SK-MEL-5 (cell line): ENCODE measurements around a stretch of chr7.

DNA sequence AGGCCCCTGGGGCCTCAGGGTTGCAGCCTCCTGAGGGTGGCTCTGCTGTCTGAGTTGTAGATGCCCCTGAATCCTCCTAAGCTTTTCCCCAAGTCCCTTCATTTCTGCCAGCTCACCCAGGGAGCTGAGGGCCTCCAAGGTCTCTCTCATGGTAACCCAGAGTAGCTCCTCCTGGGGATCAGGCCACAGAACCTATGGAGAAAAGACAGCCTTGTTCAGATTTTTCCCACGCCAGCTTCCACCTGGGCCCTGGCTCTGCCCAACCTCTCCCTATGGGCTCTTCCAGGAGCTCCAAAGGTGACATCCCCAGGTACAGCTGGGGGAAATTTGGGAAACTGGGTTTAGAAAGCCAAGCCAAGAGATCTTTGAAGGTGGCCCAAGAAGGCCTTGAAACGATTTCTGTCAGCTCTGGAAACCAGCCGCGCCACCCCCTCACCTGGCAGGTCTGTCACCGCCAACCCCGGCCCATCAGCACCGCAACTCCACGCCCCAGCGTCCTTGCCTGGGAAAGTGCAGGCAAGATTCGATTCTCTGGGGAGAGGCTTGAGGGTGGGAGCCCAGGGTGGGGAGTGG, 2.4 kb downstream of the ZNF467 start:
RAMPAGE:
- cytosol, long total RNA = no peak
- long total RNA = no peak
- nucleus, long total RNA = no peak

DNA sequence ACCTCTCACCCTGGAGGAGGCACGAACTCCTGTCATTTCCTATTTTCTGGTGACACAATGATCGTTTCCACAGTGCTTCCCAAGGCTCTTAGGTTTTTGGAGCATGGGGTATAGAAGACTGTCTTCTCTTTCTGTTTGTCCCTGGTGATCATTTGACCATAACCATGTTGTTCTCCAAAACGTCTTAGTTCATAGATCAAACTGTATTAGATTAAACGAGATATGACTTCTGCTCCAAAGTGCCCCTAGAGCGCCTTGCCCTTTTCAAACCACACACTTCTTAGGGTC, 179.2 kb downstream of the ATP6V0E2 start:
RAMPAGE:
- cytosol, long total RNA = no peak
- long total RNA = no peak
- nucleus, long total RNA = no peak

DNA sequence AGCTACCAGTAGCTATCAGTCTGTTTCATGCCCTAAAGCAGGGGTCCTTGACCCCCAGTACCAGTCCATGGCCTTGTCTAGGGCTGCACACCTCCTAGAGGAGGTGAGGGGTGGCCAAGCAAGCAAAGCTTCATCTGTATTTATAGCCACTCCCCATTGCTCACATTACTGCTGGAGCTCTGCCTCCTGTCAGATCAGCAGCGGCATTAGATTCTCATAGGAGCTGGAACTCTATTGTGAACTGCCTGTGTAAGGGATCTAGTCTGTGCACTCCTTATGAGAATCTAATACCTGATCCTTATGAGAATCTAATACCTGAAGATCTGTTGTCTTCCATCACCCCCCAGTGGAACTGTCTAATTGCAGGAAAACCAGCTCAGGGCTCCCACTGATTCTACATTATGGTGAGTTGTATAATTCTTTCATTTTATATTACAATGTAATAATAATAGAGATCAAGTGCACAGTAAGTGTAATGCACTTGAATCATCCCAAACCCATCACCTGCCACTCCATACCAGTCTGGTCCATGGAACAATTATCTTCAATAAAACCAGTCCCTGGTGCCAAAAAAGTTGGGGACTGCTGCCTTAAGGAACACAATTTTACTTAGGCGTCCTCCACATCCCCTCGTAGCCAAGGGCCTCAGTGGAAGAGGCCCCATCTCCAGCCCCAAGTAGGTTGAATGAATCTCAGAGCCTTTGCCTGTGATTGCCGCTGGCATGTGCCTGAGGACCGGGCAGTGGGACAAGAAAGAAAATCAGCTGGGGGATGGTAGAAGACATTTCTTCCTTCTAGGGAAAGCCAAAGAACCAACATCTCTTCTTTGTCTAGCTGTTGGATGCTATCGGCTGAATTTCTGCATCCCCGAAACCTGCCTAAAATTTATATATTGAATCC, 154.8 kb upstream of the LRRC61 start:
RAMPAGE:
- cytosol, long total RNA = no peak
- long total RNA = no peak
- nucleus, long total RNA = no peak

GRCh38 chr7:150196559-150197308, 126.4 kb upstream of the LRRC61 start:
RAMPAGE:
- cytosol, long total RNA = no peak
- long total RNA = no peak
- nucleus, long total RNA = no peak

DNA sequence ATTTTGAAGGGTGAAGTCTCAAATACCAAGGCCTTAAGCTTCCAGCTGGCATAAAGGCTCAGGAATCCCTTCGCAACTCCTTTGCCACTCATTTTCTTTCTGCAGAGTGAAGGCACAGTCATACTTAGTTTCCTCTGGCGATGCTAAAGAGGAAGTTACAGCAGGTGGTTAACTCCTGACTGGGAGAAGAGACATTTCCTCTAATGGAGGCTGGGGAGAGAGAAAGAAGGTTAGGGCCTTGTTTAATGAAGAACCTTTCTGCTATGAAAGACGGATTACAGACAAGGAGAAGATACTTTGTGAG, 4.7 kb upstream of the REPIN1 start:
RAMPAGE:
- cytosol, long total RNA = no peak
- long total RNA = no peak
- nucleus, long total RNA = no peak

RAMPAGE:
- cytosol, long total RNA = no peak
- long total RNA = no peak
- nucleus, long total RNA = no peak
Measured at GRCh38 chr7:150382879-150383100, 3.7 kb downstream of the ZNF775 start.

RAMPAGE:
- cytosol, long total RNA = no peak
- long total RNA = no peak
- nucleus, long total RNA = no peak
Measured at GRCh38 chr7:150435094-150436453, 14.9 kb upstream of the GIMAP8 start.

GRCh38 chr7:150631299-150631879, 796 bp downstream of the GIMAP6 start:
RAMPAGE:
- cytosol, long total RNA = no peak
- long total RNA = no peak
- nucleus, long total RNA = no peak

GRCh38 chr7:150665698-150666318, 19.7 kb upstream of the GIMAP2 start:
RAMPAGE:
- cytosol, long total RNA = no peak
- long total RNA = no peak
- nucleus, long total RNA = no peak

DNA sequence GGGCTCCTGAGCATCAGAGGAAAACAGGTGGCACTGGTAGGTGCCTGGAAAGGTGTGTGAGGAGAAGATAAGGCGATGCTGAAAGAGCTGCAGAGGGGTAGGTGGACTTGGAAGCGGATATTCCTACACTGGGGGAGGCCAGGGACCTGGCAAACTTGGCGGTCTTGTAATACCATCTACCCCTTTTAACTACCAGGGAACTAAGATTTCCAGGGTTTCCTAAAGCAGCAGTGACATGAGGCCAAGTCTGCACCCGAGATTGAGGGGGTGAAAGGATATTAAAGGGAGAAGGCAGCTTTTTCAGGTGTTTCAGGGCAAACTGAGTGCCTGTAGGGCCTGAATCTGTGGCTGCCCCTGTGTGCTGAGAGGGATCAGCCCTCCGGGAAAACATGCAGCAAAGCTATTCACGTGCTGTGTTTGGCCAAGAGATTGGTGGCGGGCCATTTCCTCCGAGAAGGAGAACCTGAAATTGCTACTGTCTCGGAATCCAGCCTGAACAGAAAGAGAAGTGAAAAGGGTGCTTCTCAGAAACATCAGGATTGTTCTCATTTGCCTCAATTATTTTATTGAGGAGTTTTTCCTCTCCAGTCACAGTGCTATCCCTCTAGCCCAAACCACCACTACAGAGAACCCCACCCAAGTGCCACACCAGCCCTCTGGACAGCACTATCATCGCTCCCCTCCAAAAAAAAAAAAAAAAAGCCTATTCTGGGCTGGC, 15.9 kb downstream of the GIMAP5 start:
RAMPAGE:
- cytosol, long total RNA = no peak
- long total RNA = no peak
- nucleus, long total RNA = no peak

DNA sequence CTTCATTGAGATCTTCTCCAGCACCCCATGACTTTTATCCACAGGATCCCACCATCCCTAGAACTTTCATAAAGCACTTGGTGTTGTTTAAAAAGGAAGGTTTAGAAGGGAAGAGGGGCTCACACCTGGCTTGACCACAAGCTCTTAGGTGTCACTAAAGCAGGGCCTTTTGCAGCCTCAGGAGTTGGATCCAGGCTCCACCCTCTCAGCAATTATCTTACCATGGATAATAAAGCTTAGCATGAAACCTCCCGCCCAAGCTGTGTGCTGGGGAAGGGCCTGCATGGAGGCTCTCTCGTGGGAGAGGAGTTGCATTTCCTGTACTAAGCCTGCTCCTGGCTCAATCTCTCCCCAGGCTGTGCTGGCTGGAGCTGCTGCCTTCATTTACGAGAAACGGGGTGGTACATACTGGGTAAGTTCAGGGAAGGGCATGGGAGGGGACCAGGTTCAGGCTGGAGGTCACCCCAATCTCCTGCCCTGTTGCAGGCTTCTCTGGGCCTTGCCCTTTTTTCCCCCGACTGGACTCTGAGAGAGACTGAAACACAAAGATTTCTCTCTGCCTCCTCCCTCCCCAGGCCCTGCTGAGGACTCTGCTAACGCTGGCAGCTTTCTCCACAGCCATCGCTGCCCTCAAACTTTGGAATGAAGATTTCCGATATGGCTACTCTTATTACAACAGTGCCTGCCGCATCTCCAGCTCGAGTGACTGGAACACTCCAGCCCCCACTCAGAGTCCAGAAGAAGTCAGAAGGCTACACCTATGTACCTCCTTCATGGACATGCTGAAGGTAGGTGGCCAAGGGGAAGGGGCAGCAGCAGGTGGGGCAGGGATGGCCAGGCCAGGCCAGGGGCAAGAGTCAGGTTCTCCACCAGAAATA, 2.7 kb downstream of the TMEM176A start:
RAMPAGE:
- cytosol, long total RNA = no peak
- long total RNA = no peak
- nucleus, long total RNA = no peak

DNA sequence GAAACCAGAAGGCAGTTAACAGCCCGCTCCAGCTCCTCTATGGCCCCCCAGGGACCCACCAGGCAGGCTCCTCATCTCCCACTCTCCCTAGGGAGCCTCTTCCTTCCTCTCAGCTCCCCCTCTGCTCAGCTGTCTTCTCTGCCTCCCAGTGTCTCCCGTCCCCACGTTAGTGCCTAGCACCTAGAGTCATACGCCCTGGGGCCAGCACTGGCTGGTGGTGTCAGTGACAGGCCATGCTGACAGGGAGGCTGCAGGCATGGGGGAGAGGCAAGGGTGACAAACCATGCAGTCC, 17.2 kb downstream of the KCNH2 start:
RAMPAGE:
- cytosol, long total RNA = no peak
- long total RNA = no peak
- nucleus, long total RNA = no peak

DNA sequence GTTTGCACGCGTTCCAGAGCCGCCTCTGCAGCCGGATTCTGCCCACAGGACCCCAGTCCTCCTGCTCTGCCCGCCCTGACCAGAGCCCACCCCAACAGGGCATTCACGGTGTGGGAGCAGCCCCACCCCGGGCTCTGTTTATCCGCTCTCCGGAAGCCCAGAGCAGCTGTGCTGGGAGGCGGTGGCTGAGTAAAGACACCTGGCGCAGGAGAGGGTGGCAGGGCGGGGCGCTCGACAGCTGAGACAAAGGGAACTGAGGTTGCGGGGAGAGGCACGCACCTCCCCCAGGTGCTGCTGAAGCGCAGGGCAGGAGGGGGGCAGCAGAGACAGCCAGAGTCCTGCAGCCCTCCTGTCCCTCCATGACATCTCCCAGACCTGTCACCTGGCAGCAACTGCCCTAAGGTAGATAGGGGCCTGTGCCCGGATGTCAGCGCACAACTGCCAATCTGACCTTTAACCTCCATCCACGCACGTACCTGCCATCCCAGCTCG, 4.2 kb downstream of the KCNH2 start:
RAMPAGE:
- cytosol, long total RNA = no peak
- long total RNA = no peak
- nucleus, long total RNA = no peak

DNA sequence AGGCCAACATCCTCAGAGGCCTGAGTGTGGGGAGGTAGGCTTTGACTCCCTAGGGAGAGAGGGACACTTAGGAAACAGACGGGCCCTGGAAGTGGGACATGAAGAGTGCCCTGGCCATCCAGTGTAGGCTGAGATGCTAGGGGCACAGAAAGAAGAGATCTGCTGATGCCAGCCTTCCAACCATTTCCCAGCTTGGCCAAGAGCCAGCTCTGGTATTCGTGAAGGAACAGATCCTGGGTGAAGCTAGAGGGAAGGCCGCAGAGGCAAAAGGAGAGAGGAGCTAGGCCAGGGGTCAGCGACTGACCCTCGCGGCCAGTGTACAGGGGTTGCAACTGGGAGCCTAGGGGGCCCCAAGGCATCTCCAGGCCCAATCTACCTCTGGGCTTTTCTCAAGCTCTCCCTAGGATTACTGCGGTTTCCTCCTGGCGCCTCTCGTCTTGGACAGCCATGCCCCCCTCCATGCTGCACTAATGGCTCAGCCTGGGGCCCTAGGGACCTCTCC, 306 bp upstream of the ASIC3 start:
RAMPAGE:
- cytosol, long total RNA = no peak
- long total RNA = no peak
- nucleus, long total RNA = no peak

DNA sequence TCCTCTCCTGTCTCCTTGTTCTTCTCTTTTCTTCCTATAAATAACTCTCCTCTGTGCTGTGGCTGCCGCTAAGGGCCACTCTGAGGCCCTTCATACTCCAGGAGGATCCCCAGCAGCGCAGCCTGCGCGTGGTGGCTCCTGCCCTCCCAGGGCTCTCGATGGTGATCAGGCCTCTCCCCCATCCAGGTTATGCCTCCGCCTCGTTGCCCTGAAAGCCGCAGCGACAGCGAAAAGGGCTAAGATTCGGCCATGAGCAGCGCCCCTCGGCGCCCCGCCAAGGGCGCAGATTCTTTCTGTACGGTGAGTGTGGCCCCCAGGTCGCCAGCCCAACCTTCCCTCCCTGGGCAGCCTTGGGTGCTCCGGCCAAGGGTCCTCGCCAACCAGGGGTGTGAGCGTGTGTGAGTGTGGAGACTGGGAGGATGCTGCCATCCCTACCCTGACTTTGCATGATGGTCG, 2.4 kb downstream of the SLC4A2 start:
RAMPAGE:
- cytosol, long total RNA = no peak
- long total RNA = no peak
- nucleus, long total RNA = no peak

DNA sequence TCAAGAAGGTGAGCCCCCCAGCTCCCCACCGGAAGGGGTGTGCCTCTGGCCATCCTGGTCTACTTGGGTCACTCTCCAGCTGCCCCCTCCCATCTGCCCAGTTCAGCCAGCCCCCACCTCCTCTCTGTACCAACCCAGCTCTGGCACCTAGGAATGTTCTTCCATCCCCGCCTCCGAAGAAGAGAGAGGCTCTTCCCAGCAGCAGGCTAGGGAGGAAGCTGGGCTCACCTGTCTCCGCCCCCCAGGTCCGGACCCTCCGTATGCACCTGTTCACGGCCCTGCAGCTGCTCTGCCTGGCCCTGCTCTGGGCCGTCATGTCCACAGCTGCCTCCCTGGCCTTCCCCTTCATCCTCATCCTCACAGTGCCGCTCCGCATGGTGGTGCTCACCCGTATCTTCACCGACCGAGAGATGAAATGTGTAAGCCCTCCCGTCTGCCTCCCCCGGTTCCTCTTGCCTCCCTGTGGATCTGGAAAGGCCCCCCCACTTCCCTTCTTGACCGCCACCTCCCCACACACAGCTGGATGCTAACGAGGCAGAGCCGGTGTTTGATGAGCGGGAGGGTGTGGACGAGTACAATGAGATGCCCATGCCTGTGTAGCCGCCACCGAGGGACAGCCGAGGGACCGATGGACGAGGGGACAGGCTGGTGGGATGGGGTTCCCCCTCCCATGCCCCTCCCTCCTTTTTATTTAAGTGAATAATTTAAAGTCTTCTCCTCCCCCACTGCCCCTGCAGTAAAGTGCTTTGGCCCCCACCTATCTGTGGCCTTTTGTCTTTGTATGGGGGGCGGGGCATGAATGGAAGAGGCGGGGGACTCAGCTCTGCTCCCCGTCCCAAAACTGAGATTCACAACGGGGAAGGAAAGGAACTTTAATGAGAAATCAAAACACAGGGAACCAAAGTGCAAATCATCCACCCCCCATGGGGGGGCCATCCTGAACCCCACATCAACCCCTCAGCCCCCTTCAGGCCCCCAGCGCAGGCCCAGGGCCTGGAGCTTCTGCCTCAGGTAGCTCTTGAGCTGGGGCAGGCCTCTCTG, 4.5 kb downstream of the FASTK start:
RAMPAGE:
- cytosol, long total RNA = no peak
- long total RNA = no peak
- nucleus, long total RNA = no peak

GRCh38 chr7:151088094-151088364, 1.8 kb downstream of the AGAP3 start:
RAMPAGE:
- cytosol, long total RNA = no peak
- long total RNA = no peak
- nucleus, long total RNA = no peak

DNA sequence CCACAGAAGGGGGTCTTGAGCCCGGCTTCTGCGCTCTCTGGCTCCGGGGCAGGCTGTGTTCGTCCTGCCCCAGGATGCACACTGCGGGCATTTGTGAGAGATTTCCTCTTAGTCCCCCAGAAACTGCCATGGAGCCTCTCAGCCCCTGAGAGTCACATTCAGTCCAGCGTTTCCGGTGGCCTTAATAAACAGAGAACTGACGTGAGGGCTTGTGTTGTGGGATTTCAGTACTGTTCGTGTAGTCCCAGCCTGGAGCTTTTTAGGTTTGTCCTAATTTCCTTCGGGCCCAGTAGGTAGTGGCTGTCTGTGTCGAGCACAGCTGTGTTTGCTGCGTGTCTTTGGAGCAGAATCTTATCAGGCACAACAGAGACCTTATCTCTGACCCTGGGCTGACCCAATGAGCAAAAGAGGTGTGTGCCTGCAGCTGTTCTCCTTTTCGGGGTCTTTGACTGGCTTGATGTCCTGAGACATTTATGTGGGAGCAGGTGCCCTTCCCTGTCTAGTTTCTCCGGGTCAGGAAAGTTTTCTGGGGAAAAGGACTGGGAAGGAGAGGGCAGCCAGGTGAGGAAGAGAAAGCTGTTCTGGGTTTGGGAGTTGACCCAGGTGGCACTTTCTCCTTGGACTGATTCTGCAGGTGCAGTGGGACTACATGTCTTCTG, 25.5 kb downstream of the AGAP3 start:
RAMPAGE:
- cytosol, long total RNA = no peak
- long total RNA = no peak
- nucleus, long total RNA = no peak

RAMPAGE:
- cytosol, long total RNA = no peak
- long total RNA = no peak
- nucleus, long total RNA = no peak
Measured at GRCh38 chr7:151123309-151124283, 37.3 kb downstream of the AGAP3 start.

GRCh38 chr7:151147176-151148246, 20.0 kb downstream of the GBX1 start:
RAMPAGE:
- cytosol, long total RNA = no peak
- long total RNA = no peak
- nucleus, long total RNA = no peak